Esophagus squamous epithelium (tissue), 4 donors: ENCODE data around the gene IL37.

- PRO-cap: no peak
- RAMPAGE, long total RNA, 4 experiments: no peak in any of the 4 experiments
Measured at GRCh38 chr2:112647968-112648605, 2.3 kb downstream of the SLC20A1 start.

GRCh38 chr2:112650569-112651563 lies 5.1 kb downstream of the SLC20A1 start:
- PRO-cap: no peak
- RAMPAGE, long total RNA, 4 experiments: no peak in any of the 4 experiments

GRCh38 chr2:112657612-112658394 lies 12.1 kb downstream of the SLC20A1 start:
- PRO-cap: no peak
- RAMPAGE, long total RNA, 4 experiments: no peak in any of the 4 experiments

- PRO-cap: no peak
- RAMPAGE, long total RNA, 4 experiments: no peak in any of the 4 experiments
Measured at GRCh38 chr2:112659104-112659988, 13.6 kb downstream of the SLC20A1 start.

- PRO-cap: no peak
- RAMPAGE, long total RNA, 4 experiments: no peak in any of the 4 experiments
Measured at GRCh38 chr2:112782601-112782874, 1.8 kb downstream of the IL1A start.

DNA sequence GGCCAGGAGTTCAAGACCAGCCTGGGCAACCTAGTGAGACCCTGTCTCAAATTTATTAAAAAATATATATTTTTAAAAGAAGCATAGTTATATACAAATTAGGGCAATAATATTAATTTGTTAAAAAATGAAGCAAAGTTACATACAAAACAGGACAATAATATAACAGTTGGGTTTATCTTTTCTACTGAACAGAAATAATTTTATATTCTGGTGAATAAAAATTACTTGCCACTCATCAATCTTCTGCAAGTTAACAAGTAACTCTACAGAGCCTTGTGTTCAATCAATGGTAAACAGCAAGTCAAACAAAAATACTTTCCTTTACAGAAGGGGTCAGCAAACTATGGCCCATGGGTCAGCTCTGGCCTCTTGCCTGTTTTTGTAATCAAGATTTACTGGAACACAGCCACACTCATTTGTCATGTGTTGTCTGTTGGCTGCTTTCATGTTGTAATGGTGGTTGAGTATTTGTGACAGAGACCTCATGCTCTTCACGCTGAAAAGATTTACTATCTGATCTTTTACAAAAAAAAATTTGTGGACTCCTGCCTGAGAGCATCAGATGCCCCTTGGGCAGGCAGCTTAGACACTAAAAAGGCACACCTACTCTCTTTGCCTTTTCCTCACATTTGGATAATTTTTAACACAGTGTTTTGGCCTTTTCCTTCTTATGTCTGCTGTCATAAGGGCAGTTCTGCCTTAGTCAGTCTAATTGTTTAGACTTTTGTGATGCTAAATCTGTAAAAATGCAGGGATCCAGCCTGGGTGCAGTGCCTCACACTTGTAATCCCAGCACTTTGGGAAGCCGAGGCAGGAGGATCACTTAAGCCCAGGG lies 18.5 kb downstream of the IL1B start:
- PRO-cap: no peak
- RAMPAGE, long total RNA, 4 experiments: no peak in any of the 4 experiments

- PRO-cap: no peak
- RAMPAGE, long total RNA, 4 experiments: no peak in any of the 4 experiments
Measured at GRCh38 chr2:112832014-112833203, 4.2 kb downstream of the IL1B start.

GRCh38 chr2:112833345-112833708 lies 3.3 kb downstream of the IL1B start:
- PRO-cap: unidirectional peak, plus-strand start at chr2:112833582
- RAMPAGE, long total RNA, 4 experiments: no peak in any of the 4 experiments

GRCh38 chr2:112841157-112842086 lies 4.8 kb upstream of the IL1B start:
- PRO-cap: no peak
- RAMPAGE, long total RNA, 4 experiments: no peak in any of the 4 experiments

DNA sequence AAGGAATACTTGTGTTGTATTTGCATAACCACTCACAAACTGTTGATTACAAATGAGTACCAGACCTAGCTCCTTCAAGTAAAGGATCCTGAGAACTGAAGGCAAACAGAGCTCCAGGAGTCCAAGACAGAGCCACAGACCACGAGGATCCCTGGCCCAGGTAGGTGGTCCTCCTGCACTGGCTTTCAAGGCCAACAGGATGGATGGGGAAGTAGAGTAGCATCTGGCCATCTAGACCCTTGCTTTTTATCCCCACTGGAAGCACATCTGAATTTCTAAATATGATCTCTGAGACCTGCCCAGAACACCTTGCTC lies at the start of gene IL37:
Gene IL37 (plus strand): TSS at position 77 of the 315 bp plus-strand sequence.
- PRO-cap: no peak
- RAMPAGE, long total RNA, 4 experiments: no peak in any of the 4 experiments

DNA sequence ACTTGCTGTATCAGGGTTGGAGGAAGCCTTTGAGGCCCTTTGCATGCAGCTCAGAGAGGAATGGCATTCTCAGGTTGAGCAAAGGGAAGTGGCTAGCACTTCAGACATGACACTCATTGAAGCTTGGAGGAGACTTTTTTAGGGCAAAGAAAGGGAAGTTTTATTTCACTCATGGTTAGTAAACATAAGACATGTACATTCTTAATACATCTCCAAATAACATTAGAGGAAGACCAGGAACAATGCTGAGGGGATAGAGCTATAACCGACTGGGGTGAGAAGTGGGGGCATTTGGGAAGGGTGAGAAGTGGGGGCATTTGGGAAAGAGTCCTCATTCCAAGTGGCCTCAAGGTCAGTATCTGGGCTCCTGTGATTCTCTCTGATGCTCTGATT lies 22.3 kb downstream of the IL1F10 start:
- PRO-cap: unidirectional peak, minus-strand start at position 118 of the sequence
- RAMPAGE, long total RNA, 4 experiments: no peak in any of the 4 experiments

GRCh38 chr2:113156783-113157919 lies 16.6 kb upstream of the PSD4 start:
- PRO-cap: bidirectional peak, plus-strand start at chr2:113157198, minus-strand start at chr2:113157204; bidirectional peak, plus-strand start at chr2:113157378, minus-strand start at chr2:113157409
- RAMPAGE, long total RNA, 4 experiments: no peak in any of the 4 experiments

DNA sequence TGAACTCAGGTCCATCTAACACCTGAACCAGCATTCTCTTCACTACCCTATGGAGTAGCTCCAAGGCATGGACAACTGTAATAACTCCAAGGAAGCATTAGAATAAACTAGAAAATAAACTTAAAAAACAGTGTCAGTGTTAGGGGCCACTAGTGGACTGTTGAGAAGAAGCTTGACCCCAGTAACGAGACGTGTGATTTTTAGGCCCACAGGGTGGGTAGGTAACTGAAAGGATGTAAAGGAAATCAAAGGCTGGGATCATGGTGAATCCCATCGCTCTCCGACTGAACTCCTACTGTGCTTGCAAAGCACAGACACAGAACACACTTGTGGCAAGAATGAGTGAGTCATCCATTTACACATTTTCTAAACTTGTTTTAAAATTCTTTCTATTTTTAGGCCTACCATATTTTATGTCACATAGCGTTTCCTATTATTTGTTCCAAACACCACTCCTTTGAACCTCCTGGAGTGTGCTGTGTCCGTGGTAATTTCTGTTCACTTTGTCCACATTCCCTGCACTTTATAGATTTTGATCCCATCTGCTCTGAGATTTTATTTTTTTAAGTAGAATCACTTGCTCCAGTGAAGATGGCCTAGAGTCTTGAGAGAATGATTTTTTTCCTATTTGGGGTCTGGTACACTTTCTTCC lies 6.2 kb upstream of the PAX8 start:
- PRO-cap: no peak
- RAMPAGE, long total RNA, 4 experiments: no peak in any of the 4 experiments

DNA sequence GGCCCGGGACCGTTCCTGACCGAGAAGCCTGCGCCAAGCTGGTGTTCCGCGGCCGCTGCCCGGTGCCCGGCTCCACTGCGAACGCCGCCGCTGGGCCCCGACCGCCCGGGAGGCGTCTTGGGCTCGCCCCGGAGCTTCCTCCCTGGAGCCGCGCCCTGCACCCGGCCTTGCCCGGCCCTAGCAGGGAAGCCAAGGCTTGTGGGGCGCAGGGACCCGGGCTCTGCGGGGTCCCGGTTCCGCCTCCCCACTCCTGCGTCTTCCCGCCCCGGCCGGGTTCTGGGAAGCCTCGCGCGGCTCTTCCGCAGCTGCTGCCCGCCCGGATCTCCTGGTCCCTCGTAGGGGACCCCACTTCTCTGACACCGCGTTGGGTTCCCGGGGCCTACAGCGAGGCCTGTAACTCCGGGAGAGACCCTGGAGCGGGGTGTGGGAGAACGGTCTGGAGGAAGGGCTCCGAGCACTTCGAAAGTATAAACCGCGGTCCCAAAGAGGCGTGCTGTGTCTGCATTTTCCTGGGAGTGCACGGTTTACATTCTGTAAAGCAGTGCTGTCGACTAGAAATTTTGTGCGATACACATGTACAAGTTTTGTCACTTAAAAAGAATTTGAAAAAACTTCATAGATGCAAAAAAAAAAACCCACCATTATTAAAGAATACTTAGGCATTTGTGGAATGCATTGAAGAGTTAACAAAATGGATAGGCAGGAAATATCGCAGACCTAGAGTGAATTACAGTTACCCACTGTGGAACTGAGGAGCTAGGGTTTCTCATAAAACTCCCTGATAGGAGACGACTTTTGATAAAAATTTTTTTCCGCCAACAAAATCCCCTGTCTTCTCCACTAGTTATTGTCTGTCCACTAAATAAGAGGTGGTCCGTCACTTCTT lies 42.6 kb upstream of the RABL2A start:
- PRO-cap: unidirectional peak, minus-strand start at position 278 of the sequence
- RAMPAGE, long total RNA, 4 experiments: start-site peak on the plus strand in 1 of 4 experiments, centred at position 270 of the sequence, 6 reads per replicate

- PRO-cap: no peak
- RAMPAGE, long total RNA, 4 experiments: no peak in any of the 4 experiments
Measured at GRCh38 chr2:113700062-113700759, 56.2 kb downstream of the SLC35F5 start.

DNA sequence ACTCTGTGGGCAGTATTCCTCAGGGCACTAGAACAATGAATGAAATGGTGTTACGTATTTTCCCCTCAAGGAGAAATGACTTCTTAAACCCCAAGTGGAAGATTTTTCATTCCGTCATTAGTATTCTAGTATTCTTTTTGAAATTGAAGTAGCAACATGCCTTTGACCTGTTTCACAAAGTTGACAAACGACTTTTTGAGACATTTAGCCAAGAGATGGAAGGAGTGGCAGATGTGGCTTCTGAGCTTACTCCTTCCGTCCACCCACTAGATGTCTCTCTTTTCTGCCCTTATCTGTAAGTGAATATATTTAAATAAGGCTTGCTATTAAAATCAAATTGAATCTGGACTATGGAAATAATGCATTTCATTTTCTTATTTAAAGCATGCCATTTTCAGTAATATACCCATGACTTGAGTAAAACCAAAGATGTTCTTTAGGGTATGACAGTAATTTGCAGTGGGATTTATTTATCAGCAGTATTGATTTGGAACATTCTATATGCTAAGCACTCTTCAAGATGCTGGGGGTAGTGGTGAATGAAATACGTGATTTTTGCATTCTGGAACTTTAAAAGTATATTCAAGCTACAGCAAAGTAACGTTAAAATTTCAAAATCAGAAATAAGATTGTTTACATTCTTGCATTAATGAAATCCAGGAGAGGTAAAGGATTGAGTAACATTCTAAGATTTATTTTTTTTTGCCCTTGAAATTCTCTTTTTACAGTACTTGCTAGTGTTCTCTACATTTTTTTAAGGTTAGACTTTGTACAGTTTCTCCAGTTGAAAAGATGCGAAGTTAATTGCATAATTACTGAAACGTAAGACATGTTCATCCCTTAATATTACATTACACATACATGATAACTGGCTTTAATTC lies 74.3 kb downstream of the ACTR3 start:
- PRO-cap: no peak
- RAMPAGE, long total RNA, 4 experiments: no peak in any of the 4 experiments

DNA sequence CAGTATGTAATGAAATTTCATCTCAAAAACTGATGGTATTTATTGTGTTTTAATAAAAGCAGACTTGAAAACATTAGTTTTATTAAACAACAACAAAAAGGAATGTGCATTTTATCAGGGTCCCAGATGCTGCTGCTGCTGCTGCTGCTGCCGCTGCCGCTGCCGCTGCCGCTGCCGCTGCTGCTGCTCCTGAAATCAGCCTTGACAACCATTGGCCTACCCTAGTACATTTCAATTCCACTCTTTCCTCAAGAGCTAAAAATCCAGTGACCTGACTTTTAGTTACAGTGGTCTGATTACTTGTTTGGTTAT lies 1597.2 kb downstream of the DPP10 start:
- PRO-cap: no peak
- RAMPAGE, long total RNA, 4 experiments: no peak in any of the 4 experiments

DNA sequence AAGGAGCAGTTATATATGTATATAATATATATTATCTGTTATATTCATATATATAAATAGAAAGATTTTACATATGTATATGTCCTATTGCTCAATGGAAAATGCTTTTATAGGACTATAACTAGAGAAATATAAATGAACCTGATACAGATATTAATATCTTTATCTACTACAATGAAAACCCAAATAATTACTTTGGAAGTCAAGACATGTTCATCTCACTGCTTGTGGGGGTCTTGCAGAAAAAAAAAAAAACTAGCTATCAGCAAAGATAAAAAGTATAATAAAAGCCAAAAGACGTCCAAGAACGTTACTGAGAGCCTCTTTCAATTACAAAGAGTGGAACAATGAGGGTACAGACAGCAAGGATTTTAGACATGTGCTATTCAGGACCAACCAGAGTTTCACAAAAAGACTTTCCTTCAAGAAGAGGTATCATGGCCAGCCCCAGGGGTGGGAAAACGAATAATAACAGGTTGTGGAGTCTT lies 609.1 kb upstream of the DDX18 start:
- PRO-cap: no peak
- RAMPAGE, long total RNA, 4 experiments: no peak in any of the 4 experiments

DNA sequence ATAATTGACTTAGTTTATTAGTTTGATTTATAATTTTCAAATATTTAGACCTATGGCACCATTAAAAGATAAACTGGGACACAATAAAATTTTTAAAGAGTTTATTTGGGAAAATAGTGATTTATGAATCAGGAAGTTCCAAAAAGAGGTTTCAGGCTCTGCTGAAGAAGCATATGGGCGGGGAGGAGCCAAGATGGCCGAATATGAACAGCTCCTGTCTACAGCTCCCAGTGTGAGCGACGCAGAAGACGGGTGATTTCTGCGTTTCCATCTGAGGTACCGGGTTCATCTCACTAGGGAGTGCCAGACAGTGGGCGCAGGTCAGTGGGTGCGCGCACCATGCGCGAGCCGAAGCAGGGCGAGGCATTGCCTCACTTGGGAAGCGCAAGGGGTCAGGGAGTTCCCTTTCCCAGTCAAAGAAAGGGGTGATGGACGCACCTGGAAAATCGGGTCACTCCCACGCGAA lies 289.2 kb upstream of the DDX18 start:
- PRO-cap: no peak
- RAMPAGE, long total RNA, 4 experiments: no peak in any of the 4 experiments

- PRO-cap: no peak
- RAMPAGE, long total RNA, 4 experiments: no peak in any of the 4 experiments
Measured at GRCh38 chr2:118774242-118774811, 73.1 kb downstream of the EN1 start.